Bronchus (tissue), 1 donor: ENCODE measurements around a stretch of chr10.

DNA sequence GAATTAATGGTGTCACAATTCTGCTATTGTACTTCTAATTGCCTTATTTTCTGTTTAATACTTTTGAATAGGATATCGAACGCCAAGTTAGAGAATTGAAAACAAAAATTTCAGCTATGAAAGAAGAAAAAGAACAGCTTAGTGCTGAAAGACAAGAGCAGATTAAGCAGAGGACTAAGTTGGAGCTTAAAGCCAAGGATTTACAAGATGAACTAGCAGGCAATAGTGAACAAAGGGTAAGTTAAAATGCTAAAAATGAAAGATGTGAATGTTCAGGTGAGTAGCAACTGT is 15.8 kb downstream of the SMC3 start:
- PRO-cap = no peak

- PRO-cap = no peak
Measured at GRCh38 chr10:110725817-110726314, 81.7 kb downstream of the RBM20 start.

DNA sequence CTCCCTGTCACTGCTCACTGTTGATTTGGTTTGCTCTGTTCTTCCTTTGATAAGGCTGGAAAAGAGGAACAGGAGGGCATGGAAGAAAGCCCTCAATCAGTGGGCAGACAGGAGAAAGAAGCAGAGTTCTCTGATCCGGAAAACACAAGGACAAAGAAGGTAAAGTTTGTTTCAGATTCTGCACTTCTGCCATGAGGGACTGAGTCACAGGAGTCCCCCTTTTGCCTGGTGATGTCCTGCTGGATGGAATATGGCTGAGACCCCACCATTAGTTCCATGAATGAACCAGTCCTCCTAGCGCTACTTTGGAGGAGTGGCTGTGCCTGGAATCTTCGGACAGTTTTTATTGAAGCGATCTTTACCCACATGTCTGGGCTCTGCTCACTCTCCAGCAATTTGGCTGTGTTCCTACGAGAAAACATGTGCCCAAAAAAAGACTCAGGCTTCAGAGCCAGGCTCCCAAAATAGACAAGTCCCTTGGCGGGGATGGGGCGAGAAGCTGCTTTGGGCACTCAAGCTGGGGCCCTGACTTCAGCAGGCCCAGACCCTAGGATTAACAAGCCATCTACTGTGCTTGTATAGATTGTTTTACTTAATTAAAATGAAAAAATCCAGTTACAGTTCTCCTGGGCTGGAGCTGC is 51.6 kb upstream of the PDCD4 start:
- PRO-cap = no peak

GRCh38 chr10:110852079-110852772 is 19.5 kb upstream of the PDCD4 start:
- PRO-cap = no peak

DNA sequence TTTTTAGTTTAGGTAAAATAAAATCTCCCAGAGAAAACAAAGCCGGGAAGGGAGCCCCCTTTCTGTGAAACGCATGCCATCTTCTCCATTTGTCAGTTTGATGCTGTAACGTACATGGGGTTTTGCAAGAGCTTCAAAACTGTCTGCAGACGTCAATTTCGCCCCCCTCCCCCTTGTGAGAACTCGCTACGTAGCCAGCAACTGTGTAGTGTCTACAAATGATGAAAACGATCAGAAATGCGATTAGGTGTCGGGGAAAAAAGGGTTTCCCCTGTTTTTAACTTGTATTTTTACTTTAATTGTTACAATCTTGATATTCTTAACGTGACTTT is 972 bp downstream of the PDCD4 start:
- PRO-cap = bidirectional peak, plus-strand start at position 217 of the sequence, minus-strand start at position 99 of the sequence

DNA sequence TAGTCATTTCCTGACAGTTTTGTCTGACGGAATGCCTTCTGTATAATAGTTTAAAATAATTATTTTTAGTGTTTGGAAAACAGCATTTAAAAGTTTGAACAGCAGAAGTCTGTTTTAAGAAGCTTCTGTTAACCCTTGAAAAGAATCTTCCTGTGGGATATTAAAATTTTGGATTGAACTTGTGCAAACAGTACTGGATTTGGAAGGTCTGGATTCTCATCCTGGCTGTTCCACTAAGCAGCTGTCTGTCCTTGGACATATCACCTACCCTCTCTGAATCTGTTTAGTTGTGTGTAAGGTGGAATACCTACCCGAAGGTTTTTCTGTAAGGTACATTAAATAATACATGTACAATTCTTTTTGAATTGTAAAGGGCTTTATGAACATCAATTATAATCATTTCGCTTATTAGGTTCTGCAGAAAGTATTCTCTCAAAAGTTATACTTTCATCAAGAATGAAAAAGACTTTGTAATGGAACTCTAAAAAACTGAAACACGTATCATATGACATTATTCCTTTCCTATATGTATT is 2.2 kb downstream of the PDCD4 start:
- PRO-cap = no peak

- PRO-cap = no peak
Measured at GRCh38 chr10:110972616-110972970, 53.2 kb downstream of the SHOC2 start.

DNA sequence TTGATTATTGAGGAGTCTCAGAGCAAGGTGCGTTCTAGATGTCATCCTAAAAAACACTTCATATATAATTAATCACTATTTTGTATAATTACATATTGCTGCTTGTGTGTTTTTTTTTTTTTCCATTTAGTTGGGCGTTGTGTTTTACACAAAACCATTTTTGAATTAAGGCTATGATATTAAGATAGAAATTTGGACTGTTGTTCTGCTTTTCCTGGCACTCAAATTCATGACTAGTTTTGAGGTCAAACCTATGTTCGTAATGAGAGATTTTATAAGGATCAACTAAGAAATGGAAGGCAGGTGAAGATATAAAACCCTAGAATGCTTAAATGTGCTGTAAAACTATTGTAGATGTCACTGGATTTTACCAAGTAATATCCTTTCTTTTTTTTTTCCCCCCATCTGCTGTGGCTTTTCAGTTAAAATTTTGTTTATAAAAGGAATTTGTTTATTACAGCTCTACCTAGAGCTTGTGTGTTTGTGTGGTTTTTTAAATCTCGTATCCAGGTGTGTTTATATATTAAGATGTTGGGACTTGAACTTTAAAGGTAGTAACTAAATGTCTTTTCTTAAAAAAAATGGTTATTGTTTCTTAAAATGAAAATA is 63.5 kb upstream of the ADRA2A start:
- PRO-cap = no peak

GRCh38 chr10:111077597-111078254 is 897 bp downstream of the ADRA2A start:
- PRO-cap = bidirectional peak, plus-strand start at chr10:111077925, minus-strand start at chr10:111077929

DNA sequence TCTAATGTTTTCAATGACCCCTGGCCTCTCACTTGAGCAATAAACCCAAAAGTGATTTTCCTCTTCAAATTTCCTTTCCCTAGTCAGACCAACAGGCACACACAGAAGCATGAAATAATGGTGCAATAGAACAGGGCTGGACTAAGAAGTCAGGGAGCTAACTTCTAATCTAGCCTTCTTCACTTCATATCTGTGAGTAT is 21.7 kb upstream of the TECTB start:
- PRO-cap = no peak

- PRO-cap = no peak
Measured at GRCh38 chr10:112280233-112280653, 3.0 kb upstream of the TECTB start.

GRCh38 chr10:112364914-112365563 is 8.9 kb upstream of the ACSL5 start:
- PRO-cap = no peak

DNA sequence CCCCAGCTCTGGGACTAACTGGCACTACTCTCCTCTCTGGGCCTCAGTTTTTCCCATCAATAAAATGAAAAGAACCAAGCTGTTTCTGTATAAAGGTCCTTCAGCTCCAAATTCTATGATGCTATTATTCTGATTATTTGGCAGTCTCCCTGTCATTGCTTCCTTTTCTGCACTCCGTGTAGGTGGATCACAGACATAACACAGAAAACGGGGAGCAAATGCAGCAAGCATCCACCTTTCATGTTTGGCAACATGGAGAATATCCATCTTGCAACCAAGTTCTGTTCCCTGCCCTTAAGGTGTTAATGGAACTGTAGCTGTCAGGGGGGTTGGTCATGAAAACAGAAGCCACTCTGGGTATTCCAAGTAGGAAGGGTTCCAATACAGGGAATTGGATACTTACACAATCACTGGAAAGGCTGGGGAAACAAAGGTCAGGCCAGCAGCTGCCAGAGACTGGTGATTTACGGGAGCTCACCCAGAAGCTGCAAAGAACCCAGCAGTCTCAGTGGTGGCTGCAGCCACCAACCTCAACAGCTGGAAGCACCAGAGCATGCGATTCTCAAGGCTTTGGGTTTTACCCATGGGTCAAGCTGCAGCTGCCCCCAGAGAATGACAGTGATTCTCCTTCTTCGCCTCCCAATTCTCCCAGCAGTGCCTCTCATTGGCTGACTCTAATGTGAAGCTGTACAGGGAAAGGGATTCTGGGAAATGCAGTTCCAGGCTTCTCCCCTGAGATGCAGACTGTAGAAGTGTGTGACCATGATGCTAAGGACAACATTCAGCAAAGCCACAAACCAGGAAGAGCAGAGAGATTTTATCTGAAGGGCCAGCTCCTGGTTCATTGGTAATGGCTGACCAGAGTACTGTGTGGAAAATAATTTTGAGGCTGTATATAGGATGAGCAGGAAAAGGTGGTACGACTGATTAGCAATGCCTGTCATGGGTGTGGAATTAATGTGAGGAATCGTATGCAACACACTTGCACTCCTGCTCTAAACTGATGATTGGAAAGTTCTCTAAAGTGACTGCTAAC is 107.2 kb upstream of the TCF7L2 start:
- PRO-cap = no peak

- PRO-cap = no peak
Measured at GRCh38 chr10:112949054-112949442, 999 bp upstream of the TCF7L2 start.

GRCh38 chr10:112976754-112977569 is 26.9 kb downstream of the TCF7L2 start:
- PRO-cap = no peak

GRCh38 chr10:113035731-113036147 is 85.7 kb downstream of the TCF7L2 start:
- PRO-cap = no peak

GRCh38 chr10:113089000-113090050 is 139.3 kb downstream of the TCF7L2 start:
- PRO-cap = no peak

- PRO-cap = no peak
Measured at GRCh38 chr10:113152201-113152899, 202.3 kb downstream of the TCF7L2 start.

- PRO-cap = no peak
Measured at GRCh38 chr10:113446633-113447292, 106.1 kb upstream of the HABP2 start.

- PRO-cap = no peak
Measured at GRCh38 chr10:113550295-113550734, 2.5 kb upstream of the HABP2 start.